Epithelial cell of prostate (primary cell): ENCODE measurements around a stretch of chr17.

DNA sequence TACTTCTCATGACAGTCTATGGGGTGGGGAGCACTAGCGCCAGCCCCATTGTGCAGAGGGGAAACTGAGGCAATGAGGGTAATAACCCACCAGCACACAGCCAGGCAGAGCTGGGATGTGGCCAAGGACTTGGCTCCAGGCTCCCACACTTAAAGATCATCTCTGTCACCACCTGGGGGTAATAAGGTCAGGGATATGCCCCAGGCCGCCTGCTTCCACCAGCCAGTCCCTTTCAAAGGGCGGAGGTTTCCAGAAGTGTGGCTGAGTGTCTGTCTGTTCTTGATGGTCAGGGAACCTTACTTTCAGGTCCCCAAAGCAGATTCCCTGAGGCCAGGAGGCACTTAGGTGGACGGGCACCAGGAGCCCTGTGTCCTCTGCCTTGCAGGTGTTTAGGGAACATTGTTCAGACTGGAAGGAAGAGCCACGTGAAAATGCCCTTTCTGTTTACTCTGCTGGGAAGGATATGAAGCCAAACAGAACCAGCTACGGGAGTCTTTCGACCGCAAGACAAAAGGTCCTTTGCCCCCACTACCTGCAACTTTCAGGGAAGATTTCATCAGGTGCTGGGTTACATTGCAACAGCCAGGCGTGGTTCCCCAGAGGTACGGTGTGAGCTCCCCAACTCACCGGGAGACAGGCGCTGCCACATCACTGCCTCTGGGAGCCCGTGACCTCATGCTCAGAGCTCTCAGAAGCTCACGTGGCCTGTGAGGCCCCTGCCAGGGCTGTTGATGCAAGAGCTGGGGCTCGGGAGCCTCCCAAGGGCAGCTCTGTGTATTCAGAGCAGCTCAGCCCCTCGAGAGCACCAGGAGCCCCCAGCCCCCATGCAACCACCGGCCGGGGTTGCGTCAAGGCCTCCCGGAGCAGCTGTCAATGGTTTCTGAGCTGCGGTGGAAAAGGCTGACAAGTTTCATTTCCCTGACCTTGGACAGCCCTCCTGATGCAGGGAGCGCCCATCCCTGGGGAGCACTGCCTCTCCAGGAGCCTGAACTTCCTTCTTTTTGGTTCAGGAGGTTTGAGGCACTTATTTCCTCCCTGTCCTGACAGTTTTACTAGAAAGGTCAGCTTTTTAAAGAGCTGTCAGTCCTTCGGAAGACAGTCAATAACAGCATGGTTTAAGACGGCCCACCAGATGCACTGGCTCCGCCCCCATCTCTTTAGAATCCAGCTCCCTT, 42.2 kb downstream of the TBC1D16 start:
- RRBS: no CpG with 5 or more reads among the region's 25 CpGs

DNA sequence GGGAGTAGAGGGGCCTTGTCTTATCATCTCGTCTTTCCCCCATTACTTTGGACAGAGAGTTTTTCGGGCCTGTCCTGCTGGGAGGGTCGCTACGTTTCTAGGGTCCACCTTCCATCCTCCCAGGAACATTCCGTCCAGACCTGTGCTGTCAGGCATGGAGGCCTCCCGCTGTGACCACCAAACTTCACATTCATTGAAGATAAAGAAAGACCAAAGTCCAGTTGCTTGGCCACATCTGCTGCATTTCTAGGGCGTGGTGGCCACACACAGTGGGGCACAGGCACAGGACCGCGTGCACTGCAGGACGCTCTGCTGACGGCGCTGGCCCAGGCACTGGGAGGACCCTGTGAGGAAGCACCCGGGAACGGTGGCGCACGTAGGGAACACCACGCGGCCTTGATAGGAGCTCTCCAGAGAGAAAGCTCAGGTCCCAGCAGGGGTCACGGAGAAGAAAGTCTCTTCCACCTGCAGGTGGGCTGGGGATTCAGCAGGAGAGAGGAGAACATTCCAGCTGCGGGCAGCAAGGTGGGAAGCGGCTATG, 33.1 kb downstream of the TBC1D16 start:
- RRBS: no CpG with 5 or more reads among the region's 21 CpGs

GRCh38 chr17:80029112-80029830, 6.4 kb downstream of the TBC1D16 start:
- RRBS: no CpG with 5 or more reads among the region's 11 CpGs

- RRBS: no CpG with 5 or more reads among the region's 15 CpGs
Measured at GRCh38 chr17:80068669-80069097, 32.2 kb downstream of the CCDC40 start.

- RRBS: no CpG with 5 or more reads among the region's 31 CpGs
Measured at GRCh38 chr17:80070794-80071999, 30.2 kb upstream of the GAA start.

- RRBS: no CpG with 5 or more reads among the region's 24 CpGs
Measured at GRCh38 chr17:80086023-80086653, 15.2 kb upstream of the GAA start.

DNA sequence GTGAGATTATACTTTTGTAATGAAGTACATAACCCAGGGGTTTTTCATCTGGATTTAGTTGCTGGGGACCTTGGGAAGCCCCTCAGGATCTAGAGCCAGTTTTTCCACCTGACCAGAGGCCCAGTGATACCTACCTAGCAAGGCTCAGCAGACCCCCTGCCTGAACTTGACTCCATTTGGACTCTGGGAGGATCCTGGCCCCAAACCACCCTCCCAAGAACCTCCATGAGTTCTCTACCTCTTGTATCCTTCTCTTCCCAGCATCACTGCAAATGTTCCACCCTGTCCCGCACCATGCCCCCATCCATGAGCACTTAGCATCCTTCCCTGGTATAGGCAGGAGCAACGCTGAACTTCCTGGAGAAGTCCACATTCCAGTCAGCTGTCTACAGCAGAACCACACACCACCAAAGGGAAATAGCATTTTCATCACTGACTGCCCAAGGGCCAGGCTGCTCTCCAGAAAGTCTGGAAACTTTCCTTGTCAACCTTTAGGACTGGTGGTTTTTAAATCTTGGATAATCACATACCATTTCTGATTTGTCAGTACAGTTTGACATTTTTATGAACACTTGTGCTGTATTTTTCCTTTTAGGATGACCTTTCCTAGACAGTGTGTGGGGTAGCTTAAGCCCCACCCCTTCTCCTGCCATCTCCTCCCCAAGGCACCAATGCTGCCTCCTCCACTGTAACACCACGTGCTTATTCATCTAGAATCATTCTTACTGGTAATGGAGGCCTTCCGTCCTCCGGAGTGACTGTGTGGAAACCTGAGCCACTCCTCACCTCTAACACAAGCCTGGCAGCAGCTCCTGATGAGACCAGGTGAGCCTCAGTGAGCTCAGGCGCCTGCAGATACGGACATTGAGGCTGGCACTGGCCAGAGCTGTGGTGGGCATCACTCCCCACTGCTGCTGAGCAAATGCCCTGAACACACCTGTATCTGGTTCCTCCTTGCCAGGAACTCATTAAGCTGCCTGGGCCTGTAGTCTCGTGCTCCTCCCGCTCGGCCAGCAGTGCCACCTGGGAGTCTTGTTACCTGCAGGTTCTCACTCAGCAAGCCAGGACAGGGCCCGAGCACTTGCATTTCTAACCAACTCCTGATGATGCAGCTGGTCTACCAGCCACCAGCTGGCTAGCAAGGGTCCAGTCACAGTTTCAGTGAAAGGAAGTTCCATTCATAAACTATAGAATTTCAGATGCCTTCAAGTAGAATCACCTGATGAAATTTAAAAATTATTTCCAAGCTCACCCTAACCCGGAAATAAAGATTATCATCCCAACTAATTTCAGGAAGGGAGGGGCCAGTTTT, 13.6 kb downstream of the EIF4A3 start:
- RRBS: no CpG with 5 or more reads among the region's 12 CpGs

DNA sequence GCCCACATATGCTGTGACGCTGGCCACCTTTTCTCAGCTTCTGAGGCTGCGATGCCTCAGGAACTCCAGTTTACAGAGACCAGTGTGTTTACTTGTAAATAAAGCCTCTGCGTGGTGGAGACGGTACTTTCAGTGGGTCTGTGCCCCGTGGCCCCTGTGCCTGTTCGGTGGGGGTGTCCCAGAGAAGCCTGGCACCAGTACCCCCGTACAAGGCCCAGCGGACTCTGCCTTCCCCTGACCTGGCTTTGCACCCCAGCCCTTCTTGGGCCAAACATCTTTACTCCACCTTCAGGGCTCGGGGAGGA, 11.3 kb downstream of the SGSH start:
- RRBS: no CpG with 5 or more reads among the region's 9 CpGs

DNA sequence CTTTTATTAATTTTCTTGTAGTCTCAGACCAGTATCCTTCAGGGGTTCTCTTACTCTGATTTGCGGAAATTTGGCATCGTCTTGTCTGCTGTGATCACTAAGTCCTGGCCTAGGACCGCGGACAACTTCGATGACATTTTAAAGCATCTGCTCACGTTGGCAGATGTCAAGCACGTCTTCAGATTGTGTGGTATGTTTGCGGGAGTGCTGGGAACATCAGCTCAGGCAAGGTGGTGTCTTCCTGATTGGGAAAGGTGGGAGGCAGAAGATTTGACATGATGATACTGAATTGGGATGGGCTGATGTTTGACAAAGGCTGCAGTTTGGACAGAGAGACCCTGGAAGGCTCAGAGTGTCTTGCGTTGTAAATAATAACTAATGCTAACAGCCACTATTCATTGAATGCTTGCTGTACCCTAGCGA, 64.4 kb downstream of the RNF213 start:
- RRBS: no CpG with 5 or more reads among the region's 10 CpGs

- RRBS: 95% methylated on average over 4 of the region's 35 CpGs
Measured at GRCh38 chr17:80339415-80340295, 75.3 kb upstream of the ENDOV start.

- RRBS: no CpG with 5 or more reads among the region's 15 CpGs
Measured at GRCh38 chr17:80383516-80384451, 31.2 kb upstream of the ENDOV start.

DNA sequence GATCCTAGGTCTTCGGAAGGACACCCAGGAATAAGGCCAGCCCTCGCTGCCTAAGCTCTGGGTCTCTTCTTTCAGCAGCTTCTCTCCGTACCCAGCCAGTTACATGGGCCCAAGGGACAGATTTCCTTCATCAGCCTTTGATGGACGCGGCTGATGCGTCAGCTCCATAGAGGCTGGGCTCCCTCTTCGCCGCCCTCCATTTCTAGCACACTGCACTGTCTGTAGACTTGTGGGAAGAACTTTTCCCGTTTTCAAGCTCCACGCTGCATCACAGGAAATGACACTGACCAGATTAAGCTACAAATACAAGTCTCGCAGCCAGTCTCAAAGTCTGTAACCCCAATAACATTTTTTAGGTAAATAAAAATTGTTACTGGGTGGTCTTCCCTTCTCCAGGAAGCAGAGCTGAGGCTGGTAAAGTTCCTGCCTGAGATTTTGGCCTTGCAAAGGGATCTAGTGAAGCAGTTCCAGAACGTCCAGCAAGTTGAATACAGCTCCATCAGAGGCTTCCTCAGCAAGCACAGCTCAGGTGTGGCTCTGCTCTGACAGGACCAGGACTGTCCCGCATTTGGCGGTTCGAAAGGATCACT, 30.2 kb upstream of the ENDOV start:
- RRBS: no CpG with 5 or more reads among the region's 15 CpGs

DNA sequence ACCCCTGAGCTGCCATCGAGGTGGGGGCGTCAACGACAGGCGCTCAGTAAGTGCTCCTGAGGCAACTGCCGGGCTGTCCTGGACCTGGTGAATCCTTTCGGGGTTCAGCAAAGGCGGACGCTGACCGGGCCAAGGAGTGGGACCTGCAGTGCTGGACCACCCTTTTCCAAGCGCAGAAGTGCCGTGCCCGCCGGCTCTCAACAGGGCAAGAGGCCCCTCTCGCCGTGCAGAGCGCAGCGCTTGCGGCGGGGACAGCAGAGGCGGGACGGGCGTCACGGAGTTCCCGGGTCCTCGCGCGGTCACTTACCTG, 390 bp upstream of the ENDOV start:
- RRBS: under 1% methylated on average over 19 of the region's 27 CpGs

GRCh38 chr17:80453190-80453842, 23.1 kb downstream of the NPTX1 start:
- RRBS: no CpG with 5 or more reads among the region's 16 CpGs

GRCh38 chr17:80477008-80477431, 613 bp upstream of the NPTX1 start:
- RRBS: 2% methylated on average over 32 of the region's 49 CpGs

GRCh38 chr17:80758804-80759275, 214.2 kb downstream of the RPTOR start:
- RRBS: no CpG with 5 or more reads among the region's 11 CpGs

GRCh38 chr17:80773078-80773496, 218.6 kb upstream of the CHMP6 start:
- RRBS: no CpG with 5 or more reads among the region's 8 CpGs

DNA sequence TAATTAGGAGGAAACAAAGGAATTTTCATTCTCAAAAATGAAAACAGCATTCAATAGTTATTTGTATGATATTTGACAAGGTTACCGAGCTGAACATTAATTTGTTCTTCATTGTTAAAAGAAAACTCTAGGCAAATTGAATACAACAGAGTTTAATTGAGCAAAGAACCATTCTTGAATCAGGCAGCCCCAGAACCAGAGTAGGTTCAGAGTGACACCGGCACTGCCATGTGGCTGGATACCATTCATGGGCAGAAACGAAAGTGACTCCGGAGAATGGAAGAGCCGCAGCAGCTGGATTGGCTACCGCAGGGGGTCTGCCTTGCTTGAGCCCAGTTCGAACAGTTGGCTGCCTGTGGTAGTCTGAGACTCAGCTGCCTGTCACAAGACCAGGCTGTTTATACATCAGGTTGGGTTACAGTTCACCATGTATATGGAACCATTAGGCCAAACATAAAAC, 205.3 kb upstream of the CHMP6 start:
- RRBS: no CpG with 5 or more reads among the region's 7 CpGs

GRCh38 chr17:80795658-80796064, 196.0 kb upstream of the CHMP6 start:
- RRBS: no CpG with 5 or more reads among the region's 14 CpGs

DNA sequence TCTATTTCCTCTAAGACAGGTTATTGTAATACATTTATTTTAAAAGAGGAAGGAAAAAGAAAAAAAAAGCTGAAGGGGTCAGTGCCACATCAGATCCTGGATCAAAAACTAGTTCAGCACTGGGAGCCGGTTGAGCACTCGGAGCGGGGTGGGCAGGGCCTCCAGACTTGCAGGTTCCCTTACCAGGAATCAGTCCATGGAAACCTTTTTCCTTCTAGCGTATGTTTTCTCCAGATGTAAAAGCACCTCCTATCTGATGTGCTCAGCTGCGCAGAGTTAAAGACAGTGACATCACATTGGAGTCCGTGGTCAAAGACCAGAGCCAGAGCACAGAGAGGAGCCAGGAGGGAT, 167.1 kb upstream of the CHMP6 start:
- RRBS: no CpG with 5 or more reads among the region's 6 CpGs